Spleen (tissue), 7 donors: ENCODE results near the gene FOXO3.

GRCh38 chr6:107116136-107116300 is 703 bp upstream of the BEND3 start:
- PRO-cap, 4 experiments: no peak in any of the 4 experiments
- RAMPAGE, long total RNA, 4 experiments: no peak in any of the 4 experiments

DNA sequence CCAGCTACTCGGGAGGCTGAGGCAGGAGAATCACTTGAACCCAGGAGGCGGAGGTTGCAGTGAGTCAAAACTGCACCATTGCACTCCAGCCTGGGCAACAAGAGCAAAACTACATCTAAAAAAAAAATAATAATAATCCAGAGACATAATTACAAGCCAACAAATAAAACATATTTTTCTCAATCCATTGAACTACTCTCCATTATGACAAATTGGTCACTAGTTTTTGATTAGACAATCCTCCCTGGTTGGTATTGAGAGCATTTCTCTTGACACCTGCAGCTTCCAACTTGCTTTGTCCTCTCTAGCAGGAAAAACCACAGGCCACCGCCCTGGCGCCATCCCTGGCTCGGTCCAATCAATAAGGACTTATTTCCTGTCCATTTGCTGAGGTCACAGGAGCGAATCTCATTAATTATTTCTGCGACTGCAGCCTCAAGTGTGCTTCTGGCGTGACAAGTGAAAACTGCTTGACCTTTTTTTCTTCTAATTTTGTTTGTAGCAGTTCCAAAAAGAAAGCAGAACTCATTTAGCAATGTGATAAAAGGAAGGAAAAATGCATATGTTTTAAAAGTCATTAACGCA is 38.7 kb upstream of the BEND3 start:
- PRO-cap, 4 experiments: no peak in any of the 4 experiments
- RAMPAGE, long total RNA, 4 experiments: no peak in any of the 4 experiments

DNA sequence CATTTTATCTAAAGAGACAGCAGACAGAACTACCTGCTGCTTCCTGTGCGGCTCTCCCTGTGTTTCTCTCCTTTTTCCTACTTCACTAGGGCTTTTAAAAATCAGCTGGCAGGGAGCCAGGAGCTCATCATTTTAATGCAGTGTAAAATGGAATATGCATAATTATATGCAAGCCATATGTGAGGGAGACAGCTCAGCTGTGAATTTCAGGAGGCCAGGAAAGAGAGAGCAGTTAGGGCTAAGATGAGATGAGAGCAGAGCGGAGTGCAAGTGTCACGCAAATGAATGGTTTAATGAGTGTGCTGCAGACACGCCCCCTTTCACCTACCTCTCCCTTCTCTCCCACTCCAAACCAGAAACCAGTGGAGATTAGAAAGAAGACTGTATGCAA is 96.1 kb downstream of the SOBP start:
- PRO-cap, 4 experiments: no peak in any of the 4 experiments
- RAMPAGE, long total RNA, 4 experiments: no peak in any of the 4 experiments

GRCh38 chr6:107653135-107653754 is 163.3 kb downstream of the SOBP start:
- PRO-cap, 4 experiments: no peak in any of the 4 experiments
- RAMPAGE, long total RNA, 4 experiments: no peak in any of the 4 experiments

- PRO-cap, 4 experiments: no peak in any of the 4 experiments
- RAMPAGE, long total RNA, 4 experiments: no peak in any of the 4 experiments
Observed at GRCh38 chr6:107869705-107870262, 45.7 kb upstream of the SCML4 start.

GRCh38 chr6:107870263-107871139 is 46.4 kb upstream of the SCML4 start:
- PRO-cap, 4 experiments: no peak in any of the 4 experiments
- RAMPAGE, long total RNA, 4 experiments: no peak in any of the 4 experiments

DNA sequence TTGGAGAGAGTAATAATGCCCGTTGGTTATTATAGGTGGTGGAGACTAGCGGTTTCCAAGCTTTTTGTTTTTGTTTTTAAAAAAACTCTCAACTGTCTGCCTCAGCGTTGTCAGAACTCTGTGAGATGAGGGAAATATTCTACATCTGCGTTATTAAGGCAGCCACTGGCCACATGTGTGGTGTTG is 541 bp upstream of the OSTM1 start:
- PRO-cap, 4 experiments: no peak in any of the 4 experiments
- RAMPAGE, long total RNA, 4 experiments: no peak in any of the 4 experiments

- PRO-cap, 4 experiments: peak in 3 of 4 experiments; most common minus-strand start chr6:108558478 (in 2)
- RAMPAGE, long total RNA, 4 experiments: no peak in any of the 4 experiments
Observed at GRCh38 chr6:108558439-108558578, 2.4 kb upstream of the FOXO3 start.

- PRO-cap, 4 experiments: peak in 4 of 4 experiments; most common plus-strand start chr6:108561188 (in 4); most common minus-strand start chr6:108560732 (in 4)
- RAMPAGE, long total RNA, 4 experiments: start-site peak on the plus strand in 1 of 4 experiments, at chr6:108561147-108561202 at its widest, 35 reads per replicate; start-site peak on the minus strand in 3 of 4 experiments, at chr6:108560728-108560737 at its widest, 31 to 125 reads per replicate
Observed at GRCh38 chr6:108560477-108561353, at the start of gene FOXO3. FOXO3 (plus strand) TSS chr6:108560917.

- PRO-cap, 4 experiments: no peak in any of the 4 experiments
- RAMPAGE, long total RNA, 4 experiments: start-site peak on the plus strand in 1 of 4 experiments, at chr6:108596720-108597064 at its widest, 15 reads per replicate
Observed at GRCh38 chr6:108596707-108597168, 36.0 kb downstream of the FOXO3 start.

- PRO-cap, 4 experiments: no peak in any of the 4 experiments
- RAMPAGE, long total RNA, 4 experiments: no peak in any of the 4 experiments
Observed at GRCh38 chr6:108629903-108630615, 69.3 kb downstream of the FOXO3 start.

GRCh38 chr6:108655907-108656891 is 95.5 kb downstream of the FOXO3 start:
- PRO-cap, 4 experiments: no peak in any of the 4 experiments
- RAMPAGE, long total RNA, 4 experiments: start-site peak on the plus strand in 1 of 4 experiments, at chr6:108656092-108656413 at its widest, 14 reads per replicate

DNA sequence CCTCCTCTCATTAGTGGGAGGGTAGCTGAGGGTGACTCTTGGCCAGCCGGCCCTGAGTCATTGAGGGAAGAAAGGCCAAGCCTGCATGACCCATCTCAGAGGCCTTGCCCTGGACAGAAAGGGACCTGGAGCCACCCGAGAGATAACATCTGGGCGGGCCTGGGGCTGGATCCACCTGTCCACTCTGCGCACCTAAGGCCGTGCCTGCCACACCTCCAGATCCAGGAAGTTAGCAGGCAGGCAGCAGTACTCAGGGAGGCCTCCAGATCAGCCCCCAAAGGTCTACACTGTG is 115.7 kb upstream of the ARMC2 start:
- PRO-cap, 4 experiments: no peak in any of the 4 experiments
- RAMPAGE, long total RNA, 4 experiments: no peak in any of the 4 experiments

GRCh38 chr6:108745056-108745475 is 103.2 kb upstream of the ARMC2 start:
- PRO-cap, 4 experiments: no peak in any of the 4 experiments
- RAMPAGE, long total RNA, 4 experiments: no peak in any of the 4 experiments

DNA sequence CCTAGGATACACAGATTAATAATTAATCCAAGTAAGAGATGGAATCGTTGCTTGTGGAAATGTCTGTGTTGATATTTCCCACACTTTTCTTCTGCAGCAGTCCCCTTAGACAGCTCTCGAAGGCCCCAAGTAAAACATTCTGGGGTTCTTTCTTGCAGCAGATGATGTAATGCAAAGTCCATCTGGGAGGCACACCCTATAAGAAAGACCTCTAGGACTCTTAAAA is 54.7 kb upstream of the ARMC2 start:
- PRO-cap, 4 experiments: no peak in any of the 4 experiments
- RAMPAGE, long total RNA, 4 experiments: no peak in any of the 4 experiments

DNA sequence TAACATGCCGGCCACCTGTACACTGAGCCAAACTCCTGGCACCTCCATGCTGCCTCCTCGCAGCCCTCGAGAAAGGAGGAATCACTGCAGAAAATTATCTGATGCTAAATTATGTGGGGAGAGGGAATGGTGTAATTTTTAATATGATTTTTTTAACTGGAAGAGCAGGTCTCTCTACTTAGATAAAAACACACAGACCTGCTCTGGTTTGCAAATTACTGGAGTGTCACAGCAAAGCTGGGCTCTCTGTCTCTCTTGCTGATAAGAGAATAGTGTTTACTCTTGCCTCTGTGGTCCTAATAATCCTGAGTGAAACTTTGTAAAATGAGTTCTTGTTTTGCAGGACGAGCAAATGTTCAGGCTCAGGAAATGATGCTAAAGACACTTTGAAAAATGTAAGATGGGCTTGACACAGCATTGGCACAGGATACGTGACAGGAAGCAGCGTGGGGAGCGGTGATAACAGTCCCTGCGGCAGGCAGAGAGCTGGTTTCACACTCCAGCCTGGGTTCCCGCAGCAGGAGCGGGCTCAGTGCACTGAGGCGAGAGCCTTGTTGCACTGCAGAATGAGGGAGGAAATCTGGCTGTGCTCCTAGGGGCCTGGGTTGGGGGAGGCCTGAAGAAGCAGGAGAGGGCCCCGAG is 49.8 kb upstream of the ARMC2 start:
- PRO-cap, 4 experiments: peak in 3 of 4 experiments; most common plus-strand start position 495 of the sequence (in 2); most common minus-strand start position 311 of the sequence (in 1)
- RAMPAGE, long total RNA, 4 experiments: no peak in any of the 4 experiments

- PRO-cap, 4 experiments: peak in 3 of 4 experiments; most common plus-strand start chr6:108841937 (in 3); most common minus-strand start chr6:108841835 (in 2)
- RAMPAGE, long total RNA, 4 experiments: no peak in any of the 4 experiments
Observed at GRCh38 chr6:108841514-108842003, 6.7 kb upstream of the ARMC2 start.

DNA sequence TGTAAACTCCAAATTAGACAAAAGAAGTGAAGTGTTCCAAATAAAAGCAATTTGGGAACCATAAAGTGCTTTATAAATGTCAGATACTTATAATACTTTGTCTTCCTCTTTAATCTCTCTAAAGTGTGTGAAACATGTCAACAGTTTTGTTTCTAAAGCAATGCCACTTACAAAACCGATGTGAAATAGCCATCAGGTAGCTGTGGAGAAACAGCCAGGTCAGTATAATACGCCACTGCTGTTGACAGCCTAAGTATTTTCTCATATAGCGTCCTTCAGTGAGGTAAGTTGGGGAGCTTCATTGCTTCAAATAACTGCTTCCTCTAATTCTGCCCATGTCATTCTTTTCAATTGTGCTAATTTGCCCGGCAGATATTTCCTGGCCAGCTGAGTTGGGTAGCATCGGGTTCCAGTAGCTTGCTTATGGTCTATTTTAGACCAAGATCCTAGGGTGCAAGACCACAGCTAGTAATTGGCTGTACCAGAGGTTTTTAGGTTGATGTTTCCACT is 2.2 kb upstream of the ARMC2 start:
- PRO-cap, 4 experiments: peak in 1 of 4 experiments; most common plus-strand start position 441 of the sequence (in 1); most common minus-strand start position 267 of the sequence (in 1)
- RAMPAGE, long total RNA, 4 experiments: no peak in any of the 4 experiments

DNA sequence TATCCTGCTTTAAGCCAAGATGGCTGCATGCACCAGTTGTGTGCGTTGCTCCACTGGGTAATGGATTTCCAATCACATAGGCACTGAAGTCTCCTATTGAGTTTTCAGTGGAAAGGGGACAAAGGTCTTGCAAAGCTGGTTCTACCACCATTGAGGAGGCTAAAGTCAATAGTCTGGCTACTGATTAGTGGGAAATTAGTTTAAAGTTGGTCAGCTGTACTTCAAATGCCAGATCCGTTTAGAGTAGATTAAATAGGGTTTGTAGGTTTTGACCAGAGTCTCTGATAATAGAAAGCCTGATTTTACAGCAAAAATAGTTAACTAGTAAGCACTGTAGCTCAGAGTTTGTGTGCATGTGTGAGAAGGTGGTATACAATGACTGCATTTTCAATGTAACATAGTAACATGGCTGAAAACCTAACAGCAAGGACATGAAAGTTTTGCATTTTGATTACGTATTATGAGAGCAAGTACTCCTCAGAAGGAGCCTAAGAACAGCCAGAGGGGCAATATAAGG is 104.8 kb downstream of the SESN1 start:
- PRO-cap, 4 experiments: no peak in any of the 4 experiments
- RAMPAGE, long total RNA, 4 experiments: no peak in any of the 4 experiments

GRCh38 chr6:109023034-109023954 is 71.4 kb downstream of the SESN1 start:
- PRO-cap, 4 experiments: peak in 1 of 4 experiments; most common minus-strand start chr6:109023442 (in 1)
- RAMPAGE, long total RNA, 4 experiments: no peak in any of the 4 experiments